Measurements from ENCODE around the genes SLC13A1, NDUFA5, ARF5 and FSCN3.

DNA sequence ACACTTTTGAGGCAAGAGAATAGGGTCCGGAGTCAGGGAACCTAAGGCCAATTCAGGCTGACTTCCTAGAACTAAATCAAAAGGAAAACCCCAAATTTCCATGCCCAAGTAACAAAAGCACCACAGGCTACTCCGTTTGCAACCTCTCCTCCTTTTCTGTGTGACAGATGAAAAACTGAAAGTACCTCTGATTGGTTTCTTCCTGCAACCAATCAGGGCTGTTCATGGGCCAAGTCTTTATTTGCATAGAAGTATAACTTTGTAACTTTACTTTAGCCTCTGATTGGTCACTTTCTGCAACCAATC, 239.9 kb upstream of the KCND2 start:
- PRO-cap, result no peak
- RAMPAGE, long total RNA, 4 experiments, result no peak in any of the 4 experiments

- PRO-cap, result no peak
- RAMPAGE, long total RNA, 4 experiments, result no peak in any of the 4 experiments
Measured at GRCh38 chr7:120987501-120988170, 875 bp upstream of the CPED1 start.

GRCh38 chr7:120988171-120988409, 421 bp upstream of the CPED1 start:
- PRO-cap, result no peak
- RAMPAGE, long total RNA, 4 experiments, result no peak in any of the 4 experiments

GRCh38 chr7:120991388-120991973, 3.0 kb downstream of the CPED1 start:
- PRO-cap, result no peak
- RAMPAGE, long total RNA, 4 experiments, result no peak in any of the 4 experiments

DNA sequence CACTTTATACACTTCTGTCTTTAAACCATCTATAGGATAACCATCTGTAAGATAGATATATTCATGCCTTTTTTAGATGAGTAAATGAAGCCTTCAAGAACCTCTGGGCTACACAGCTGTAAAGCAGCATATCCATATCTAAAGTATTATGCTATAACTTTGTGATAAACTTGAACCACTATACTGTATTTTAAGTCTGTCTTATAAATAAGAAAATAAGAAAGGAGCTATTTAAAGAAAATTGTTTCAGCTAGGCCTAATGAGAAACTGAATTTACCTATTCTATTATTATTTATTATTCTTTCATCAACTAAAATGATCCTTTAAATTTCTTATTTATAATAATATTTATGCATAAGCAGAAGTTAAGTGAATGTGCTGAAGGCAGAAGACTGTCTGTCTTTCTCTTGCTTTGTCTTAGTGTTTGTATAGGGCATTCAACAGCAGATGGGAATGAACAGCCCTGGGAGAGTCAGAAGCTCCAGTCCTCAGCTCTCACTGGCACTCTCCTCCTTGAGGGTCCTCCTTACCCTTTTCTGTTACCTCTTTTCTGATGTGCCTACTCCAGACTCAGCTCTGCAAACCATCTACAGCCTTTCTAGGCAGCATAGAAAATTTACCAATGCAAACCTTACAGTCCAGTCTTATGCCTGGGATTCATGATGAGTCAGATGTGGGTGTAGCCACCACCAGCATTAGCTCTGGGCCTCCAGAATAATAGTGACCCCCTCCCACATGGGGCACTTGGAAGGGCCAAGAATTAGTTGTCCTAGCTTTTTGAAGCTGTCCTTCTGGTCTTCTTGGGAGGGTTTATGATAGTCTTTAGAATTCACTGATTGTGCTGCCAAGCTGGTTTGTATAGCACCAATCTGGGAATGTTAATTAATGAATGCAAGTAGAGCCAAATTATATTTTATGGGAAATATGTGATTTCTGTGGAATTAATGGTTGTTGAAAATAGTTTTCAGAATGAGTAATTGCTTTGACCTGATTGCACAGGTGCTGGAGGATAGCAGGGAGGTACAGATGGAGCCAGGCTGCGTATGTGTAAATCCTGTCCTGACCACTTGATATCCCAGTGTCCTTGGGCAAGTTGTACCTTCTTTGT, 94.5 kb downstream of the CPED1 start:
- PRO-cap, result no peak
- RAMPAGE, long total RNA, 4 experiments, result no peak in any of the 4 experiments

DNA sequence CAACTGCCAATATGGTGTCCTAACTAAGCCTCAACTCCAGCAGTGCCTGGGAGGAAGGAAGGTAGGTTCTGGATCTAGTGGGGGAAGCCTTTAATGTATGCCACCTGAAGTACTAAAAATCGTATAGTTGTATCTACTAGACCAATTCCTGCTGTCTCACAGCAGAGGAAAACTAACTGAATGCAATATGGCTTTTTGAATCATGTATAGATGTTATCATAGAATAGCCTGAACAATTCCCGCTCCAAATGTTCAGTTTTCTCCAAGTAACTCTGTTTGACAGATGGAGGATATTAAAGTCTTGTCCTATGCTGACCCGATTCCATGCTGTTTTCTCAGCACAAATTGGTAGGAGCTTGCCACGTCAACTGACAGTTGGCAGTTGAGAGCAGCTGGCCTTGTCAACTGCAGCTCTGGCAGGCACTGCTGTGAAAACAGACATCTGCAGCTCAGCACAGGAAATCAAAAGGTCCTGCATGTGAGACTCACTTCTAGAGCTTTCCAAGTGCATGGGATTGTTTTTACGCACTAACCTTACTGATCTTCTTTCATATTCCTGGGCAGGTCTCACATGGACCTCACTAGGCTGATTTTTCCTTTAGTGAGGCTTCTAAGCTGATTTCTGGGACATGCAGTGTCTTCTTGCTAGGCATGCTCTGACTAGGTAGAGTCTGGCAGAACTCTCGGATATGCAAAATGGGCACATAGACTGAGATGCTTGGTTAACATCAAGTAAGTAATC, 84.4 kb upstream of the WNT16 start:
- PRO-cap, result no peak
- RAMPAGE, long total RNA, 4 experiments, result no peak in any of the 4 experiments

DNA sequence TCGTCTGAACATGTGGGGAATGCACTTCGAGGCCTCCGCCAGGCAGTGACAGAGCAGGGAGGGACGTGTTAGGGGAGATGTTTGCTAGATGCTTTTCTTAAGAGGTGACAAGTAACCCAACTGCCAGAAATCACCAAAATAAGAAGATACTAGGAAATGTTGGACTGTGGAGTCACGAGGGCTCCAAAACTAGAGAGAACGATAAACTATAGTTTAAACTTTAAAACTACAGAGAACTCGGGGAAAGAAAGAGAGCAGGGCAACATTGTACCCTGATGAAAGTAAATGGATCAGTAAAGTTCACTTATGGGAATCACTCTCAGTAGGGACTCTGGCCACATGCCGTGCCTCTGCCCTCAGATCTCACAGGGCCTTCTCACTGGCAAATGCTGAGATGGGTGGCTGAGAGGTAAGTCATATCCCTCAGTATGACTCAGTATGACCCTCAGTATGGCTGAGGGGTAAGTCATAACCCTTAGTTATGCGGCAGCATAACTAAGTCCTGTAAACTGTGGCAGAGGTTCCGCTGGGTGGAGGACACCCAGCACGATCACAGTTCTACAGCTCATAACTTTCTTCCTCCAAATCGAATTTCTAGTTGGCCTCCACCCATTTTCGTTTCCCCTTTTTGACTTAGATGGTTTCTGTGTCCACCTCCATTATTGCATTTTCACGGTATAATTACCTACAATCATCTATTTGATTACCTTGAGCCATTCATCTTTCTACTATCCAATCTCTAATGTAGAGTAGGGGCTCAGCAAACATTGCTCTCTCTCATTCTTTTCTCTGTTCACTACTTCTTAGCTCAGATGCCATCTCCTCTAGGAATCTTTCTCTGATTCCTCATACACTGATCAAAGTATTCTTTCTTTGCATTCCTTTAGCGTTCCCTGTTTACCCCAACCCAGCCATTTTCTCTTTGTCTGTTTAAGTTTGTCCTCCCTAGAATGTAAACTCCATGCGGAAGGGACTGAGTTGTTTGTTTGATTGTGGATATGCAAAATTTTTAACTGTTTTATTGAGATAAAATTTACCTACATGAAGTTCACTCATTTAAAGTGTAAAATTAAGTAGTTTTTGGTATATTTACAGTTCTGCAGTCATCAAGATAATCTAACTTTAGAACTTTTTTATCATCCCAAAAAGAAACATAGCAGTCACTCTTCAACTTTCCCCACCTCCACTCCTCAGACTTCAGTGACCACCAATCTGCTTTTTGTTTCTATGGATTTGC, 26.4 kb upstream of the WNT16 start:
- PRO-cap, result no peak
- RAMPAGE, long total RNA, 4 experiments, result no peak in any of the 4 experiments

GRCh38 chr7:122913617-122914114, 27.4 kb upstream of the CADPS2 start:
- PRO-cap, result no peak
- RAMPAGE, long total RNA, 4 experiments, result no peak in any of the 4 experiments

DNA sequence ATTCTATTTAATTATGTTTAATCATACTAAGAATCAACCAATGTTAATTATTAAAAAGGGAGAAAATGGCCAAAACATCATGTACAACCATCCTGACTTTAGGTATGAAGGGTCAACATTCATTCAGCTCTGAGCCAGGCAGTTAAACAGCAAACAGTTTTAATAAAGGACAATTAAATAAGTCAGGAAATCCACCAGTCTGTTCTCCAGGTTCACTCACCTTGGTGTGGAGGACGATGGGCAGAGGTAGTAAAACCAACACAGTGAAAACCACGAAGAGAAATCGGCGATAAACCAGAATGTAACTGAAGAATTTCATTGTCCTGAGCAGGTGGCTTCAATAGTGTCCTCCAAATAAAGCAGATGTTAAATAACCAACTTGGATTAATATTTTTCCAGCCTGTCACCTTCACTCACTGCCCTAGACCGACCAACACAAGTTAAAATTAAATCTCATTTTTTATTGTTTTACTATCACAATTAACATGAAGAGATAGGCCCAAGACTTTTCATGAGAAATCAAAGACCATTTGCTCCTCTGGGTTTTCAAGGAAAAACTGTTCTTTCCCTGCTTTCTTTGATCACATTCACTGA, at the start of gene SLC13A1:
SLC13A1 (minus strand) TSS at position 342 of the 594 bp plus-strand sequence.
- PRO-cap, result no peak
- RAMPAGE, long total RNA, 4 experiments, result no peak in any of the 4 experiments

DNA sequence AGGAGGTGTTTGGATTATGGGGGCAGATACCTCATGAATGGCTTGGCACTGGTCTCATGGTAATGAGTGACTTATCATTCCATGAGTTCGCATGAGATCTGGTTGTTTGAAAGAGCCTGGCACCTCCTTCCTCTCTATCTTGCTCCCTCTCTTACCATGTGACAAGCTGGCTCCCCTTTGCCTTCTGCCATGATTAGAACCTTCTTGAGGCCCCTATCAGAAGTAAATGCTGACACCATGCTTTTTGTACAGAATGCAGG, 17.0 kb upstream of the SLC13A1 start:
- PRO-cap, result no peak
- RAMPAGE, long total RNA, 4 experiments, result no peak in any of the 4 experiments

DNA sequence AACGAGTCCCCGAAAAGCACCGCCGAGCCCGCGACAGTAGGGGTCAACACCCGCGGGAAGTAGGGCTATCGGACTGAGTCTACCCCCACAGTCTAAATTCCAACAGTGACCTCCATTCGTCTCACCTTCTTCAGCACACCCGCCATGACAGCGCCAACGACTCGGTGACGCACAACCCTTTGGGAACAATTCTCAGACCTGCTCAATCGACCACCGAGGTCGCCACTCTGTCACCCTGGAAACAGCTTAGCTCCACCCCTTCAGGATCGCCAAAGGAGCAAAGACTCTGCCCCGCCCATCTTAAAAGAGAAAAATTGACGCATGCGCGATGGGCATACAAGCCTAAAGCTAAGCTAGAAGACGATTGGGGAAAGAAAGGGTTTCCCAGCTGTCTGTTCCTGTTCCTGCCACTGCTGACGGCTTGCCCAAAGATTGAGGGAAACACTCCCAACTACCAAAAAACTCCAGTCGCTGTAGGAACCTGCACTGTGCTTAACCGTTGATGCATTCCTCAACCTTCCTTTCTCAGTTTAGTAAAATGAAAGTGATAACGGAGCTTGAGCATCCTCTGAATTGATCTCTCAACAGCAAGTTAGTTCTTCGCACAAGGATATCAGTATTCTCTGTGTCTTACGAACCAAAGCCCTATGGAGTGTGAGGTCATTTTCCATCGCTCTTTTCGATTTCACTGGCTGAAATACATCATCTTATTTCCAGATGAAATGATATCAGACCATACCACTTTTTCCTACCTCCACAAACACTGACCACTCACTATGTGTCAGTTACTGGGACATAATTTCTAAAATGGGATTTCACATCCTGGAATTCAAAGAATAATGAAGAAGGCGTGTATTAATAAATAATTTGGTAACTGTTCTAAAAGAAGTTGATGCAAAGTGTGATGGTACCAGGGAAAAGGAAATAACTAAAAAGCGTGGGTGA, at the start of gene NDUFA5:
NDUFA5 (minus strand) TSS at position 169 of the 945 bp plus-strand sequence.
- PRO-cap, result bidirectional peak, plus-strand start at position 363 of the sequence, minus-strand start at position 155 of the sequence
- RAMPAGE, long total RNA, 4 experiments, result start-site peak on the minus strand in 4 of 4 experiments, centred at positions 152 to 160 of the sequence, 236 to 1,715 reads per replicate

GRCh38 chr7:124762676-124763302, 2.8 kb downstream of the GPR37 start:
- PRO-cap, result no peak
- RAMPAGE, long total RNA, 4 experiments, result no peak in any of the 4 experiments

DNA sequence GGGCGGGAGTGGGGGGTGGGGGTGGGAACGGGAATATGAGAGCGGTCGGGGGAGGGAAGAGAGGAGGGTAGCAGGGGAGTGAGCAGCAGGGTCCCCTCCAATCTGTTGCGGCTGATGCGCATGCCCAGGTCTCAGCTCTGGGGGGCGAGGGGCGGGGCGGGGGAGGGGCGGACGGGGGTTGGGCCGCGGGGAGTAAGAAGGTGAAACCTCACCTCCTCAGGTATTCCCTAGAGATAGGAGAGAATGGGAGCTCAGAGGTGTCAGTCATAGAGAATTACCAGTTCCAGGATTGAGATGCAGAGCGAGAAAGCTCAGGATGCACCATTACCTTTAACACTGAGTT, 585 bp upstream of the GPR37 start:
- PRO-cap, result no peak
- RAMPAGE, long total RNA, 4 experiments, result no peak in any of the 4 experiments

DNA sequence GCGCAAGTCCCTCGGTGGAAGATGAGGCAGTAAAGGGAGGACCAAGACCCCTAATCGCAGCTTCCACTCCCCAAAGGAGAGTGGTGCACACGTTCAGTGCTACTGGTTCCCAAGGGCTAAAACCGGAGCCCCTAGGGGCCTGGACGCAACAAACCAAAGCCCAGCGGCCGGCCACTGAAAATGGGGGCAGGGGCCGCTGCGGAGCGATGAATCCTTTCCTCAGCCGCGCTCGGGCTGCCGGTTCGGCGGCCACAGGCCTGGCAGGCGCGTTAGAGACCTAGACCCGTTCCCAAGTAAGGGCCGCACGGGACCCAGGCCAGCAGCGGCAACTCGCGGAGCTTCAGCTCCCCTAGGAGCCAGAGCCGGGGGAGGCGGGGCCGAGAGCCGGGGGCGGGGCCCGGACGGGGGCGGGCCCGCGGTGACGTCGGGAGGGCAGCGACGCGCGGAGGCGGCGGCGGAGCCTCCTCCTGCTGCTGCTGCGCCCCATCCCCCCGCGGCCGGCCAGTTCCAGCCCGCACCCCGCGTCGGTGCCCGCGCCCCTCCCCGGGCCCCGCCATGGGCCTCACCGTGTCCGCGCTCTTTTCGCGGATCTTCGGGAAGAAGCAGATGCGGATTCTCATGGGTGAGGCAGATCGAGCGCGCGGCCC, at the start of gene ARF5:
ARF5 (plus strand) TSS at position 468 of the 647 bp plus-strand sequence.
- PRO-cap, result bidirectional peak, plus-strand start at position 504 of the sequence, minus-strand start at position 327 of the sequence
- RAMPAGE, long total RNA, 4 experiments, result start-site peak on the plus strand in 3 of 4 experiments, centred at positions 480 to 505 of the sequence, 50 to 258 reads per replicate

GRCh38 chr7:127593510-127593810, at the start of gene FSCN3:
Gene FSCN3 (plus strand): TSS chr7:127593736.
- PRO-cap, result no peak
- RAMPAGE, long total RNA, 4 experiments, result no peak in any of the 4 experiments

- PRO-cap, result no peak
- RAMPAGE, long total RNA, 4 experiments, result no peak in any of the 4 experiments
Measured at GRCh38 chr7:128031788-128031992, 453 bp upstream of the LRRC4 start.

- PRO-cap, result no peak
- RAMPAGE, long total RNA, 4 experiments, result no peak in any of the 4 experiments
Measured at GRCh38 chr7:128074422-128074875, 43.2 kb upstream of the LRRC4 start.

- PRO-cap, result no peak
- RAMPAGE, long total RNA, 4 experiments, result no peak in any of the 4 experiments
Measured at GRCh38 chr7:128236810-128237433, 4.2 kb upstream of the LEP start.

- PRO-cap, result no peak
- RAMPAGE, long total RNA, 4 experiments, result no peak in any of the 4 experiments
Measured at GRCh38 chr7:128264527-128264993, 23.5 kb downstream of the LEP start.

- PRO-cap, result no peak
- RAMPAGE, long total RNA, 4 experiments, result no peak in any of the 4 experiments
Measured at GRCh38 chr7:128264994-128265342, 23.9 kb downstream of the LEP start.